Cardiac muscle cell (in vitro differentiated cells and primary cell): ENCODE data around the gene MFSD6.

DNA sequence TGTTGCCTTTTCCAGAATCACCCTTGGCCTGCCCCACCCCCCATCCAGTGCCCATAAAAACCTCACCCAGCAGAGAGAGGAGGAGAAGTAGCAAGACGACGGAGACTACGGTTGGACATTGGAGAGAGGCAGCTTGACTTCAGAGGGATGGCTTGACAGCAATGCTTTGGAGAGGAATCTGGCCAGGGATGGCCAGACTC, 40.9 kb downstream of the C2orf88 start:
- RAMPAGE, long total RNA: no peak
- RRBS: no CpG with 5 or more reads among the region's 3 CpGs

GRCh38 chr2:190407427-190408523, at the start of gene MFSD6:
TSS of gene MFSD6 (plus strand) at chr2:190408355.
- RAMPAGE, long total RNA: no peak
- RRBS: 2% methylated on average over 49 of the region's 102 CpGs

DNA sequence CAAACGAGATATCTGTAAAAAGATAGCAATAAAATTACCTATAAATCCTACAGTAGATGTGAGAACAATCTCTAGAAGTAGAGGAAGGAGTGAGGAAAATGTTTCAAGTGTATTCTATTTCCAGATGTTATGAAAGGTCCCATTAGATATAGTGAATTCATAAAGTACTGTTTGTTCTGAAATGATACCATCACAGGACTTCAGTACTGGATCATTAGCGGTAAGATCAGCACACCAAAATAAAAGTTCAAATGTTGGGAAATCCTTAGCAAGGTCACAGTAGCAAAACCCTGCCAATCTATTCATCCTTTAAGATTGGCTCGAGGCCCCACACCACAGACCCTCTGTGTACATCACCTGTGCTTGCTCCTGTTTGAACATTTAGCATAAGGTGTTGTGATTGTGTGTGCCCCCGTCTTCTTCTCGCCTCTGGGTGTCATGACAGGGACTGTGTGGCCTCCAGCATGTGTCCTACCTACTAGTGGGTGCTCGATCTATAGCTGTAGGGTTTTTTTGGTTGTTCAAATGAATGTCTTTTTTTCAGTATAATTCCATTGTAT, 9.0 kb downstream of the MFSD6 start:
- RAMPAGE, long total RNA: no peak
- RRBS: no CpG with 5 or more reads among the region's 6 CpGs

DNA sequence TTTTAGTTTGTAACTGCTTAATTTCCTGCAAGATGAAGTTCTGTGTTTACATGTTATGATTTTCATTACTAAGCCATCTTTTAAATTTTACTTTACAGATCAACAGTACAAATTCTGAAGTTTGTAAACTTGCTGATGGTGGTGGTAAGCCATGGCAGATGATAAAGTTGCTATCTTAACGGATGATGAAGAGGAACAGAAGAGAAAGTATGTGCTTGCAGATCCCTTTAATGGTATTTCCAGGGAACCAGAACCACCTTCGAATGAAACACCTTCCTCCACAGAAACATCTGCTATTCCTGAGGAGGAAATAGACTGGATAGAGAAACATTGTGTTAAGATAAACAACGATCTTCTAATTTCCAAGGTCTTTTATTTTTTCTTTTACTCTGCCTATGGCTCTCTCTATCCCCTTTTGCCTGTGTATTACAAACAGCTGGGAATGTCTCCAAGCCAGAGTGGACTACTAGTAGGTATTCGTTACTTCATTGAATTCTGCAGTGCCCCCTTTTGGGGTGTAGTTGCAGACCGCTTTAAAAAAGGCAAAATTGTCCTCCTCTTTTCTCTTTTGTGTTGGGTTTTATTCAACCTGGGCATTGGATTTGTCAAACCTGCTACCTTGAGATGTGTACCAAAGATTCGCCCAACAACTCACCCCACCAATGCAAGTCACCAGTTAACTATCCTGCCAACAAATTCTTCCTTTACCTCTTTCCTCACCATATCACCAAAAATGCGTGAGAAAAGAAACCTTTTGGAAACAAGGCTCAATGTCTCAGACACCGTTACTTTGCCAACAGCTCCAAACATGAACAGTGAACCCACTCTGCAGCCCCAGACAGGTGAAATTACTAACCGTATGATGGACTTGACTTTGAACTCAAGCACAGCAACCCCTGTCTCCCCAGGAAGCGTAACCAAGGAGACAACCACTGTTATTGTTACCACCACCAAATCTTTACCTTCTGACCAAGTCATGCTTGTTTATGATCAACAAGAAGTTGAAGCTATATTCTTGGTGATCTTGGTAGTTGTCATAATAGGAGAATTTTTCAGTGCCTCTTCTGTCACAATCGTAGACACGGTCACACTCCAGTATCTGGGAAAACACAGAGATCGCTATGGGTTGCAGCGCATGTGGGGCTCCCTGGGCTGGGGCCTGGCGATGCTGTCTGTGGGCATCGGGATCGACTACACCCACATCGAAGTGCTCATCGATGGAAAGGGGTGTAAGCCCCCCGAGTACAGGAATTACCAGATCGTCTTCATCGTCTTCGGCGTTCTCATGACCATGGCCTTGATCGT, 28.2 kb downstream of the MFSD6 start:
- RAMPAGE, long total RNA: no peak
- RRBS: no CpG with 5 or more reads among the region's 25 CpGs

- RAMPAGE, long total RNA: no peak
- RRBS: no CpG with 5 or more reads among the region's 3 CpGs
These were observed 11.2 kb upstream of the NEMP2 start for GRCh38 chr2:190545638-190546142.

GRCh38 chr2:190551818-190552518, 17.4 kb upstream of the NEMP2 start:
- RAMPAGE, long total RNA: no peak
- RRBS: no CpG with 5 or more reads among the region's 6 CpGs

- RAMPAGE, long total RNA: no peak
- RRBS: 3% methylated on average over 27 of the region's 51 CpGs
These were observed 297 bp upstream of the NAB1 start for GRCh38 chr2:190648550-190649021.

GRCh38 chr2:190881137-190882247, 871 bp downstream of the GLS start:
- RAMPAGE, long total RNA: no peak
- RRBS: 3% methylated on average over 55 of the region's 99 CpGs

DNA sequence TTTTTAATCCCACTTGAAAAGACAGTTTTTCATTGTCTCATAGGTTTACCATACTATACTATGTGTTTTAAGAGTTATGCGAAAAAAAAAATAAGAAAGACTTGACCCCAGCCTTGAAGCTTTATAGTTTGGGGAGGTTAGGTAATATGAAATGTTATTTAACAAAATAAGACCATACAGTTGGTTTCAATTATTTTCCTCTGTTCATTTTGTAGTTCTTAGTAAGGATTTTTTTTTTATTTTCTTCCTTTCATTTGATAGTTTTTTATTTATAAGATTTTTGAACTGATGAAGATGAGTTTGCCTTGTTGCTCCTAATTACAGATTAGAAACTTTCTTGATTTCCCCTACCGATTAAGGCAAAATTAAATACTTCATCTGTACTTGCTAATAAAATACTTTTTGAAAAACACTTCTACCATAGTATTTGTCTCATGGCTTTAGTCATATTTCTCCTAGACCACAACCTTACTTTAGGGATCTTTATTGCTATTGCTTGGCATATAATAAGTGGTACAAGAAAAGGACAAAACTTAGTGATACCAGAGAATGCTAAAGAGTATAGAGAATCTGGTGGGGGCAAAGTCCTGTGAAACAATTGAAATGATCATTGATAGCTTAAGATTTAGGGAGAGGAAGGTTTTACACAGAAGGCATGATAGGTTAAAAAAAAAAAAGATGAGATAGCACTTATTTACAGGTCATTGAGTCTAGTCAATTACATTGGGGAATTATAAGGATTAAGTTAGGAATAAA, 10.4 kb downstream of the GLS start:
- RAMPAGE, long total RNA: no peak
- RRBS: no CpG with 5 or more reads among the region's 2 CpGs

DNA sequence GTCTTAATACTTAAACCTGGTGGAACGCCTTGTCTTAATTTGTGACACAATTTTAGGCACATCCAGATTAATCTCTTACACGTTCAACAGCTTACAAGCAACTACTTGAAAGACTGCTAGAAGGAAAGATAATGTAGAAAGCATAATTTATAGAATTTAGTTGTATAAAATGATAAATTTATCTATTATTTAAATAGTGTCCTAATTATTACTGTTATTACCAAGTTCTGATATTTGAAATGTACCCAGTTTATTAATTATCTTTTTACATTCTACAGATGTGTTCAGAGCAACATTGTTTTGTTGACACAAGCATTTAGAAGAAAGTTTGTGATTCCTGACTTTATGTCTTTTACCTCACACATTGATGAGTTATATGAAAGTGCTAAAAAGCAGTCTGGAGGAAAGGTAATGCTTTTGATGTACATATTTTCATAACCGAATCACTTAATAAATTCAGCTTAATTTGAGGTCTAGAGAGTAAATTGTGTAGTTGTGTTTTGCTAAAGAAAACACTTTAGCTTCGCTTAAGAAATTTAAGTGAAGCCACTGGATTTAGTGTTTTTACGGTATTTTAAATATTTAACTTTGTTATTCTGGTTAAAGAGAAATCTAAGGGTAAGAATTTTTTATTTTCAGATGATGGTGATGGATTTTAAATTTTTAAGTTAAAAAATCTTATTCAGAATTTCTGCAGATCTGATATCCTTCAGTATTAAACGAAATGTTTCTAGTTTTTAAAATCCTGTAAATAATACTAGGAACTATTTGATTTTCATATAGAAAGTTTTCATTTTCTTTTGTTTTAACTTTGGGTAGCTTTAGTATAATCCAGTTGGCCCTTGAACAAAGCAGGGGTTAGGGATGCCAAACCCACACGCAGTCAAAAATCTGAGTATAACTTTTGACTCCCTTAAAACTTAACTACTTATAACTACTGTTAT, 19.9 kb downstream of the GLS start:
- RAMPAGE, long total RNA: no peak
- RRBS: no CpG with 5 or more reads among the region's 7 CpGs

- RAMPAGE, long total RNA: no peak
- RRBS: no CpG with 5 or more reads among the region's 1 CpG
These were observed 53.1 kb downstream of the GLS start for GRCh38 chr2:190933577-190934230.

GRCh38 chr2:190947677-190948468, 66.1 kb downstream of the STAT1 start:
- RAMPAGE, long total RNA: no peak
- RRBS: no CpG with 5 or more reads among the region's 4 CpGs

DNA sequence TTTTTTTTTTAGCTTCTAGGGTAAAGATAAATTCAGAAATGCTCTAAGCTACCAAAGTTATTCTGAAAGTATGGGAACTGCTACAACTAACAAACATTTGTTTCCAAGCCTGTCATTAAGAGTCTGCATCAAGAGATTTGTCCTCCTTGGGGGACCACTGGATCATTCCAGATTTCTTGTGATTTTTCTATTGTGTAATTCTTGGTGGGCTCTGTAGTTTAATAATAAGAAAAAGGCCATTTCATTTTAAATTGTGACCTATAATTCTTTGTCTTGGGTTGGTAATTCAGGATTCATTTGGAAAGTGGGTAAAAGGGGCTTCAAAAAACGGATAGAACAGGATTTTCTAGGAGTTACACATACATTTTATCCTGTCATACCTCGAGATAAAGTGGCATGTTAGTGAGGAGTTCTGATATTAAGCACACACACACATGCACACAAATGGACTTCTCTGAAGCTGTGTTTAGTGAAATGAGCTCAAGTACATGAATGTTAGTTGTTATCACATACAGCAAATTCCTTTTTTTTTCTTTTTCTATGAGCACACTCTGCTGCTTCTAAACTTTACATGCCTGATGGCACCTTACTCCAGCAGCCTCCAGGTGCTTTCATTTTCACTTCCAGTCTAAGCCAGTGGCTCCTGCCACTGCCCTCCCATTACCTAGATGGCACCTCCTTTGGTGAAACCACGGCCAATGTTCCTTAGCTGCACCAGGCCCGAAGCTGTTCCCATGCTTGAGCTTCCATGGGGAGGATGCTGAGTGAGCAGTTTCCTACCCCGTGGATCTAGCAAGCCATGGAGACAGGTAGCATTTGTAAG, 49.9 kb downstream of the STAT1 start:
- RAMPAGE, long total RNA: no peak
- RRBS: no CpG with 5 or more reads among the region's 5 CpGs

DNA sequence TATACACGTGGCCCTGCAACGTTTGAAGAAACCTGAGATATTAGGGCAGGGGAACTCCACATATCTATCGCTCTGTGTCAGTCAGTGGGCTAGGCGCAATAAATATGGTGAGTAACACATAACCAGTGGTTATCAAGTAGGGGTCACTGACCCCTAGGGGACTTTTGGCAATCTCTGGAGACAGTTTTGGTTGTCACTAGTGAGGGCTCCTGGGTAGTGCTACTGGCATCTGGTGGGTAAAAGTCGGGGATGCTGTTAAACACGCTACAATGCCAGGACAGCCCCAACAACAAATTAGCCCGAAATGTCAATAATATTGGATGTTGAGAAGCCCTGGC, 14.8 kb downstream of the STAT1 start:
- RAMPAGE, long total RNA: no peak
- RRBS: no CpG with 5 or more reads among the region's 7 CpGs

DNA sequence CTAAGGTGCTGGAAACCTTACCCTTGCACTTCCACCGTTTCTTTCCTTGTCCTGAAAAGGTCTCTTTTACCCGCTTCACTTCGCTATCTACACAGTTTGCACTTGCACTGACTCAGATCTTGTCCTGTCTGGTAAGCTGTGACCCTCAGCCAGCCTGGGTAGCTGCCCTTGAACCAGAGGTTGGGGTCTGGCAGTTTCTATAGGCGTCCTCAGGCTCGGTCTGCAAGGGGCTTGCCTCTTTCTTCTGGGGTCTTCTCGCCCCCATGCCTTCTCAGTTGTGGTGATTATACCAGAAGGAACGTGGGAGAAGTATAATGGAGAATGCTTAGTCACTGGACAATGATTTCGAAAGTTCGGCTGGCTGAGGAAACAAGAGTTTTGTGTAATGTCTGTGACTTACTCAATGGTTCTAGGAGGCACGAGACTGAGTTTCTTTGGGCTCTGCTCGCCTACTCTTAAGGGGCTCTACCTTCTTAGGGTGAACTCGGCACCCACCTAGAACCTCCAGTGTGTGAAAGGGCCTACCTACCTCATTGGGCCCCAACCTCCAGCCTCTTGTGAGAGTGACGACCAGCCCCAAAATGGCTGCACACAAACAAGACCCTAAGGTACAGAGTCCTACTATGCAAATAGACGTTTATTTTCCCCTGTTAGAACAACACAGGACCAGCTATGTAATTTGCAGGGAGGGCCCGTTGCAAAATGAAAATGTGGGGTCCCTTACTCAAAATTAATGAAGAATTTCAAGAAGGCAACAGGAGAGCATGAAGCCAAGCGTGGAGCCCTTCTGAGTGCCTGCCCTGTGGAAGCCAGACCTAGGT, 7.0 kb upstream of the STAT1 start:
- RAMPAGE, long total RNA: no peak
- RRBS: no CpG with 5 or more reads among the region's 16 CpGs

DNA sequence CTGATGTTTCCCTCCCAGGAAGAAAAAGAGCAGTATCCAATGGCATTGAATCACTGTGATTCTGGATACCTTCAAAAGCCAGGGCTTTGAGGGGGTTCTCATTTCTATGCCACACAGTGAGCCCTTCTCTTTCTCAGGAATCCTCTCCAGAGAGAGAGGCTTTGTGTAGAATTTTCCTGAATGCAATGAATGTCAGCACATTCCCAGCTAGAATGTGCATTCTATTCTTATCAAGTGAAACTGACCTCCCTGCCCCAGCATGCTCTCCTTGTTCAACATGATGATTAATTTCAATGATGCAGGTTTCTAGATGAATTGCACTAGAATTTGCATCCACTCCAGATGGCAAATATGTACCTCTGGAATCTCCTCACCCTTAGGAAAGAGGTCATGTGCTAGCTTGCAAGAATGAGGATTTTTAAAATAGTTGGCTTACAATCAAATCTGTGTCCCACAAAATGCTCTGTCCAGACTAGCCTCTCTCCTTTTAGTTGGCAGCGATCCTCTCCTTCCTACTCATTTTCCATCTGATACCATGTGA, 20.8 kb upstream of the STAT4 start:
- RAMPAGE, long total RNA: no peak
- RRBS: no CpG with 5 or more reads among the region's 1 CpG

DNA sequence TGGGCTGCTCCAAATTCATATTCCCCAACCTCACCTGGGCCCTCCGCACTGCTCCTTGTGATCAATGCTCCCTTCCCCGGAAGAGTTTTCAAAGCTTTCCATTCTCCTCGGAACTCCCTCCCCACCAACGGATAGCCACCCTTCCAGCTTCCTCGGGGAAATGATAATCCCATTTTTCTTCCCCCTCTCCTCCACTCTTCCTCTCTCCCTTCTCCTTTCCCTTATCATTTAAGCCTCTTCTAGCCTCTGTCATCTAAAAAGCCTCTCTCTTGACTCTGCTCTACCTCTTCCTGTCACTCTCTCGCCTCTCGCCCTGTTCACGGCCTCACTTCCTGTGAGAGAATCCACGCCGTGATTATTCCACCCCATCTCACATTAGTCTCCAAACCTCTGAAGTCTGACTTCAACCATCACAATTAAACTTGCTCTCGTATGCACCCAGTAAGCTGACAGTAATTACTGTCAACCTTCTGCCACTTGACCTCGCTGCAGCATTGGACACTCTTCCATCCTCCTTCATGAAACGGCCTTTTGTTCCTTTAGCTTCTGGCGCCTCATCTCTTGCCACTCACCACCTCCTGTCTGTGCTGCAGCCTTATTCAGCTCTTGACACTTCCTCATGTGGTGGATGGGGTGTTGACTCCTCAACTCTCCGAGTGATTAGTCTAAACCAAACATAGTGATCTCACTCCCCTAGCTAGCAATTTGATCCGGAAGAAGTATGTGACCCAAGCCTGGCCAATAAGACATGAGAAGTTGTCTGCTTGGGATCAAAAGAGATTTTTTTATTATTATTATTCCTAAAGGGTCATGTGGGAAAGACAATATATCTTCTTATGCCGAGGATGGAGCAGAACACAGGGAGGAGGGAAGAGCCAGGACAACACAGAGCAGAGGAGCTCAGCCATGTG, 38.6 kb upstream of the MYO1B start:
- RAMPAGE, long total RNA: no peak
- RRBS: no CpG with 5 or more reads among the region's 17 CpGs

GRCh38 chr2:191264745-191265145, 19.5 kb downstream of the MYO1B start:
- RAMPAGE, long total RNA: no peak
- RRBS: no CpG with 5 or more reads among the region's 3 CpGs

DNA sequence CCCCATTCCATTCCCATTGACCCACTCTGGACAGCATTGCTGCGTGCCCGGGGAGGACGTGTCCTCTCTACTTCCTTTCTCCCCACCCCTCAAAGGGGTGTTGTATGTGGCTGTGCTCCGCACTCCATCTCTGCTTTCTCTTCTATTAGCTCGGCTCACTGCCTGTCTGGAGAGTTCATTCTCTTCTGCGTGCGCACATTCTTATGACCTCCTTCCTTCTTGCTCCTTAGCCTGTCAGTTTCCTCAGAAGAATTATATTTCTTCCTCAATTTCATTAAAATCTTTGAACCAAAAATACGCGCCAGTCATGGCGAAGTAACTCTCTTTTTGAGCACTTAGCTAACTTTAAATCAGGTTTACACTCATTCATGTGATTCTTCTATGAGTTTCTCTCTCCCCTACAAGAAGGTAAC, 192.9 kb downstream of the MYO1B start:
- RAMPAGE, long total RNA: no peak
- RRBS: no CpG with 5 or more reads among the region's 10 CpGs

- RAMPAGE, long total RNA: no peak
- RRBS: no CpG with 5 or more reads among the region's 7 CpGs
These were observed 49.0 kb upstream of the NABP1 start for GRCh38 chr2:191628843-191629436.